Trachea (tissue), 1 donor: ENCODE data around the genes TRIM74 and DNAJC30.

GRCh38 chr7:69656688-69657345 is 58.5 kb downstream of the AUTS2 start:
- PRO-cap, result unidirectional peak, minus-strand start at chr7:69657022

- PRO-cap, result no peak
Measured at GRCh38 chr7:70140640-70141459, 542.6 kb downstream of the AUTS2 start.

GRCh38 chr7:70528454-70528998 is 603.4 kb upstream of the GALNT17 start:
- PRO-cap, result no peak

- PRO-cap, result no peak
Measured at GRCh38 chr7:70571254-70571933, 560.5 kb upstream of the GALNT17 start.

DNA sequence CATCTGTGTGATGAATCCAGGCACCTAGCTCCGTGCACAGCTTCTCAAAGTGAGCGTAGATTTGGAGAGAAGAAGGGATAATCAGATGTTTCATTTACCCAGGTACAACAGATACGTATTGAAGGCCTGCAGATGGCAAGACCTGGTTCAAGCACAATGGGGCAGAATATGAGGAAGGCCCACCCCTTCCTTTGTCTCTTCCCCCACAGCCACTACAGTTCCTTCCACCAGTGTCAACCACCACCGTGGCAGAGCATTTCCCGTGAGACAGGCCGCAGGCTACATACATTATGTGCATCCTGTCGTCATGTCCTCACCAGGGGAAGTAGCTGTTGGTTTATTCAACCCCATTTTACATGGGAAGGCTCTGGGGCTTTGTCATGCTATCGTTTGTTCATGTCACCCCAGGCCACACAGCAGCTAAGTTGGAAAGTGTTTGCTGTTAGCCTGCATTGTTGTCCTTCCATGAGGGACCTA is 471.5 kb upstream of the GALNT17 start:
- PRO-cap, result no peak

DNA sequence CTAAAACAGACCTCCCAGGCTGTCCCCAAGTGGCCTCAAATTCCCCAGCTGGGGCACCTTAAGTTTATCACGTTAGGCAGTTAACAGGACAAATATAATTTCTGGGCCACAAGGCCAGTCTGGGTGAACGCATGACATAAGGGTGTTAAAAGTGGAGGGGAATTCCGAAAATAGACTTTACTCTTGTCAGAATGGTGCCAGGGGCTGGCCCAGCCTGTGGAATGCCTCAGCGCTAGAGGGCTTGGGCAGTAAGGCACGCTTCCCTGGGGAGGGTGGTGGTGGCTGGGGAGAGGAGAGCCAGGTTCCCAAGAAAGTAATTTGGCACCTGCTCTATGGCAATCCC is 463.4 kb upstream of the GALNT17 start:
- PRO-cap, result no peak

DNA sequence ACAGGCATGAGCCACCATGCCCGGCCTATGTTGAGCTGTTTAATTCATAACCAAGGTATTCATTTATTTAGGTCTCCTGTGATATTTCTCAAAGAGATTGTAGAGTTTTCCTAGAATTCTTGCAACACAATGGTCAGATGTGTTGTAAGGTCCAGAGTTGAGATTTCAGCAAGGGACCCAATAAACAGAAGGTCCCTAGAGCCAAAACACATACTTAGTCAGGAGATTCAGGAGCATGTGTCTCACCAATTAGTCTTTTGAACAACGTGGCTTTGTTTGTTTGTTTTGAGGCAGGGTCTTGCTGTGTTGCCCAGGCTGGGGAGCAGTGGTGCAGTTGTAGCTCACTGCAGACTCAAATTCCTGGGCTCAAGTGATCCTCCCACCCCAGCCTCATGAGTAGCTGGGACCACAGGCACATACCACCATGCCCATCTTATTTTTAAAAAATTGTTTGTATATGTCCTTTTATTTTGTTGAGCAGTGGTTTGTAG is 321.3 kb upstream of the GALNT17 start:
- PRO-cap, result no peak

DNA sequence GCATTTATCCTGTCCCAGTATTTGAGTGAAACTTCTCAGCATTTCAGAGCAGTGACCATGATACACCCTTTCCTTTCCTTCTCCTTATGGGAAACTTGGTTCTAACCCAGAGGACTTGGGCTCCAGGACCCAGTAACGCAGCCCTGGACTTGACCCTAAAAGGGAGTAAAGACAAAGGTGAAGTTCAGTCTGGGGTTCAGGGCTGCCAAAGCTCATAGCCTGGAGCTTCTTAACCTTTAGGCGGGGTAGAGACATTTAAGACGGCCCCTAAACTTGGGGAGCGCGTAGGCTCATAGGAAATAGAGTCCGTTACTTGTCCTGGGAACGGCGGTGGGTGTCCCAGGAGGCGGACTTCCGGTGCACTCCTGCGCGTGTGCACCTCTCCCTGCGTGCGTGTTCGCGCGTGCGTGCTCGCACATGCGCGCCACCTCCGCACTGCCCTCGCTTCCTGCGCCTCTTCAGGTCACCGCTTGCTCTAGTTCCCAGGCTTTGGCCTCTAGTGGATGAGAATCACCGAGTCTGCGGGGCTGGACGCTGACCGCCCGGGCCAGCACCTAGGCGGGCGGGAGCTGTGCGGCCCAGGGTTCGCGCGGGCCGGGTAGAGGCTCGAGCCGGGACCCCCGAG is 45.9 kb upstream of the POM121 start:
- PRO-cap, result bidirectional peak, plus-strand start at position 435 of the sequence, minus-strand start at position 354 of the sequence

GRCh38 chr7:72969409-72969752 is at the start of gene TRIM74:
Gene TRIM74, minus strand, starts transcription at chr7:72969466.
- PRO-cap, result no peak

- PRO-cap, result no peak
Measured at GRCh38 chr7:73325349-73325866, 2.5 kb downstream of the TRIM50 start.

GRCh38 chr7:73442160-73442663 is 8.6 kb downstream of the FZD9 start:
- PRO-cap, result no peak

GRCh38 chr7:73443890-73444345 is 10.3 kb downstream of the FZD9 start:
- PRO-cap, result no peak

DNA sequence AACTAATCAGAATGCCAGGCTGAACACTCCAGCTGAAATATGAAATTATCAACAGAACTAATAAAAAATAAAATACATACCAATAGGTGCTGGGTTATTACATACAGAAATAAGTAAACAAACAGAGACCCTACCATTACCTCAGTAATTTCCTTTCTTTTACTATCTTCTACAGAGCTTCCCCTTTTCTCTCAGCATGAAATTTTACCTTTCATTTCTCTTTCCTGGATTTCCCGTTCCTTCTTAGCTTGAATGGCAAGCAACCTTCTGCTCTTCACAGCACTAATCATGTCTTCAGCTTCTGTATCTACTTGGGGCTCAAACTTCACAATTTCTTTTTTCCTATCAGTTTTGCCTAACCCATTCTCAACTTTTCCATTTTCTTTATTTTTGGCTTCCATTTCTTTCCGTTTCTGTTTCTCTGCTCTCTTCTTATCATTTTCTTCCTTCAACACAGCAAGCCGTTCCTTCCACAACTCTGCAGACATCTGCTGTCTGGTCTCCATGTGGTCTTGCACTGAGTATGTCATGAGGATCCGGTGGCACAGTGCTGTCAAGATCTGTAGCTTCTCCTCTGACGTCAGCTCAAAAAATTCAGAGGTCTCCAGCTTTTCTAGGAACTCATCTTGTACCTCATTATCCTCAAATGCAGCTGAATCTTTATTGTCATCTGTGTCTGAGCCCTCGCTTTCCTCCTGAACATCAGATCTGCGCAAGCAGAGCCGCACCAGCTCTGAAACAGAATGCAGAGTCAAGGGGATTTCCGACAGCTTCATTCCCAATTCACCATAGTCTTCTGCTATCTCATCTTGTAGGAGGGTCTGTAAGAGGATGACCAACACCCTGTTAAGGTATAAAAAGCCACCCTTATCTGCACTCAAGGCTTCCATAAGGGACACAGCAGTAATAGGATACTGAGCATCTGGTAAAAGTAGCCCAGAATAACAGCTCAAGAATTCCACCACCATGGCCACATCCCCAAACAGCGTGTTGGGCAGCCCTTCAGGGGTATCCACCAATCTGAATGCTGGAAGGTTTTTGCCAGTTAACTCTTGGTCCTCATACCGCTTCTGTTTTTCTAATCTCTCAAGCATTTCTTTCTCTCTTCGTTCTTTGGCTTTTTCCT is 43.4 kb downstream of the FZD9 start:
- PRO-cap, result no peak

DNA sequence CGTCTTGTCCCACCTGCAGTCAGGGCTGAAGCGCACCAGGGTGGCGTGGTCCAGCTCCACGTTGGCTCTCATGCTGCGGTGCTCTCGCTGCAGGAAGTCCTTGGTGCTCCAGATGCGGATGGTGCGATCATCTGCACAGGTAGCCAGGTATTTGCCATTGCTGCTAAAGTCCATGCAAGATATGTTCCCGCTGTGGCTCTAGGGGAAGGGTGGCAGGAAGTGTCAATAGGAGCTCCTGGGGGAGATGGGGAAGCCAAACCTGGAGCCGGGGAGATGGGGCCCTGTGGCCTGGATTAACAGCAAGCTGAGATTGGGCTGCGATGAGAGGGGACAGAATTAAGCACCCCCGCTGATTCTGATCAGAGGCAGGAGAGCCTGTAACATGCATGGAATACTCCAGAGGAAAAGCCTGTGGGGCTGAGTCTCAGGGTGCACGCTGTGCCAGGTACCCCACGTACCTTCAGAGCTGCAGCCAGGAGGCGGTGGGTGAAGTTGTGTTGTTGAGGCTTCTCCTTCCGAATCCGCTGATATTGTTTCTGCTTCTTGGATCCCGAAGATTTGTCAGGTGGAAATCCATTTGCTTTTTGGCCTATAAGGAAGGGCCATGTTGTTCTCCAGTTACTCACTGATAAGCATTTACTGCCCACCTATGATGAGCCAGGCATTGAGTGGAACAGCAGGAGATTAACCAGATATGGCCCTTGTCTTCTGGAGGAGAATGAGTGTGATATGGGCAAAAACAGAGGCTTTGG is 4.3 kb downstream of the TBL2 start:
- PRO-cap, result no peak

DNA sequence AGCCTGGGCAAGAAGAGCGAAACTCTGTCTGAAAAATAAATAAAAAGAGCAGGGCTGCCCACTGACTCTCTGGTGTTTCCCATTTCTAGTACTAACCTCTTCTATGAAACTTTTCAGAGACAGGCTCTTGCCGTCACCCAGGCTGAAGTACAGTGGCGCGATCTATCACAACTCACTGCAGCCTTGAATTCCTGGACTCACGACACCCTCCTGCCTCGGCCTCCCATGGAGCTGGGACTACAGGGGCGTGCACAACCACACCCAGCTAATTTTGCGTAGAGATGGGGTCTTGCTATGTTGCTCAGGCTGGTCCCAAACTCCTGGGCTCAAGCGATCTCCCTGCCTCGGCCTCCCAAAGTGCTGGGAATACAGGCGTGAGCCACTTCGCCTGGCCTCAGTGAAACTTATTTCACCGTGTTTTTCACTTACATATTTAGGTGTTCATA is 812 bp downstream of the TBL2 start:
- PRO-cap, result no peak

- PRO-cap, result no peak
Measured at GRCh38 chr7:73577990-73578283, 442 bp downstream of the TBL2 start.

DNA sequence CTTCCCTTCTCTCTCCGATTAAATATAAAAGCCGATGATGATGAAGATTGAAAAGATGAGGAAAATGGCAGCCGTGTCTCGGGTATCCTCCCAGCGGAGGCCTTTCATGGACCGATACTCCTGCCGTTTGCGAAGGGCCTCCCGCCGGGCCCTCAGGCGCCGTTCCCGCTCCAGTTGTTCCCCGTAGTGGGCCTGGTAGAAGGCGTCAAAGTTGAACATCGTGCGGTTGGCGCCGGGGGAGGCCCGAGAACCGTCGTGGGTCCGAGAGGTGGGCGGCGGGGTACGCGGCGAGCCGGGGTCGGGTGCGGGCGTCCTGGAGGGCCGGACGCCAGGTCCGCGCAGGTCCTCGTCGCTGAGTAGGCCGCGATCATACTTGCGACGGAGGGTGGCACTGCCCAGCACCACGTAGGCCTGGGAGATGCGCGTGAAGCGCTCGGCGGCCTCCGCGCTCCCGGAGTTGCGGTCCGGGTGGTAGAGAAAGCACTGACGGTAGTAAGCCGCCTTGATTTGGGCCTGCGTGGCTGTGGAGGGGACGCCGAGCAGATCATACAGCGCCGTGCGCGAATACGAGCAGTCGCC is 439 bp downstream of the DNAJC30 start:
- PRO-cap, result no peak

DNA sequence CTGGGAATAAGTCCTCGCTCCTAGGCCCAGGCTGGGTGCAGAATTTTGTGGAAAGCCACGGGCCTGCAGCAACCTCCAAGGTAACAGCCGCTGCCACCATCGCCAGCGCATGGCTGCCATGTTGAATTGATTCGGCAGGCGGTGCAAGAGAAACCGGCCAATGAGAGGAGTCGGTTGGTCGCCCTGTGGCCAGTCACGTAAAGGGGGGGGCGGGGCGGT is at the start of gene DNAJC30:
Gene DNAJC30, minus strand, starts transcription at position 150 of the 219 bp plus-strand sequence.
- PRO-cap, result bidirectional peak, plus-strand start outside the sequence, minus-strand start at position 115 of the sequence

- PRO-cap, result no peak
Measured at GRCh38 chr7:73697292-73697810, 14.0 kb downstream of the BUD23 start.

DNA sequence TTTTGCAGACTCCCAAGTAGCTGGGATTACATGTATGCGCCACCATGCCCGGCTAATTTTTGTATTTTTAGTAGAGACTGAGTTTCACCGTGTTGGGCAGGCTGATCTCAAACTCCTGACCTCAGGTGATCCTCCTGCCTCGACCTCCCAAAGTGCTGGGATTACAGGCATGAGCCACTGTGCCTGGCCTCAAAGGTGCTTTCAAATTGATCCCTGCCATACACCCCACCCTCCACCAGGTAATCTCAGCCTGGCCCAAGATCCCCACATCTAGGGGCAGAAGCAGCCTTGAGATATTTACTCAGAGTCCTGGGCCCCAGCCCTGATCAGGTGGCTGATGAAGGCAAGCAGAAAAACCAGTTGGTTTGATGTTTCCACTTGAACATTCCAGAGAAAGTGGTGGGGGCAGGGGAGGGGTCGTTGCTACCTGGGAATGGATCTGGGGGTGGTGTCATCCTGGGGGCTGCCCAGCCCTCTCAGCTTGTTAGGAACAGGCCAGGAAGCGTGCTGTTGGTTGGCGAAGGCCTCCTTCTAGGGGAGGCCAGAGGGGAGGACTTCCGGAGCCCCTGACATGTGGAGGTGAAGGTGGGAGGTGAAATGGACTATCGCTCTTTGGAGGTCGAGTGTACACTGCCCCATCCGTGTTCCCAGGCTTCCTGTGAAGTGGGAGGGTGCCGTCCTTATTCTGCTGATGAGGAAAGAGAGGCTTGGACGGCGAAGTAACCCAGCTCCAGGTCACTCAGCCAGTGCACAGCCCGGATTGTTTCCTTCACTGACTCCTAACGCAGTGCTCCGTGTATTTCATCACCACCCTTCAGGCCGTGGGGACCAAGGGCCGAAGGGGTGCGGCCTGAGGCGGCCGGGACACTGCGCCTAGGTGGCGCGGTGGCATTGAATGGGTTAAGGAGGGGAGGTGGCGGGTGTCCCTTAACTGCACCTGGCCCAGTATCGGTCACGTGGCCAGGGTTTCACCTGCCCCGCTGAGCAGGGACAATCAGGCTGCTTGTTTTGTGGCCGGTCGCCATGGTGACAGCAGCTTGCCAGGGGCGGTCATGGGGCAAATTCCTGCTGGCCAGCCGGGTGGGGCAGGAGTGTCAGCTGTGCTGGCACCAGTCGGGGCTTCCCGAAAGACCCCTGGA is 3.9 kb upstream of the ABHD11 start:
- PRO-cap, result bidirectional peak, plus-strand start at position 1,071 of the sequence, minus-strand start at position 947 of the sequence